Mesenchymal stem cell of the bone marrow (primary cell): ENCODE measurements around the genes LSM4, REX1BD and CRTC1.

- CAGE, long polyA plus RNA: no peak
These were observed 1.4 kb downstream of the JUND start for GRCh38 chr19:18279914-18280535.

- CAGE, long polyA plus RNA: no peak
These were observed 11.4 kb downstream of the LSM4 start for GRCh38 chr19:18311405-18311880.

GRCh38 chr19:18322775-18323494, at the start of gene LSM4:
LSM4 (minus strand) TSS chr19:18323076.
- CAGE, long polyA plus RNA: start-site peak on the minus strand at chr19:18323077-18323112, 74 and 32 reads in 2 replicates

DNA sequence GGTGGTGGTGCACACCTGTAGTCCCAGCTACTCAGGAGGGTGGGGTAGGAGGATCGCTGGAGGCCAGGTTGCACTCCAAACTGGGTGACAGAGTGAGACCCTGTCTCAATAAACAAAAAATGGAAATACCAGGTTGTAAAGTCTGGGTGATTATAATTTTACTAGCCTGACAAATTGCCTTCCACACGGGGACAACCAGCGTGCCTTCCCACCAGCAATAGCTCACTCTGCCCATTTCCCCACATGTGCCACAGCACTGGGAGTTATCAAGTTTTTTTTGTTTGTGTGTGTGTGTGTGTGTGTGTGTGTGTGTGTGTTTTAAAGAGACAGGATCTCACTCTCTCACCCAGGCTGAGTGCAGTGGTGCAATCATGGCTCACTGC, 22.3 kb downstream of the PGPEP1 start:
- CAGE, long polyA plus RNA: no peak

DNA sequence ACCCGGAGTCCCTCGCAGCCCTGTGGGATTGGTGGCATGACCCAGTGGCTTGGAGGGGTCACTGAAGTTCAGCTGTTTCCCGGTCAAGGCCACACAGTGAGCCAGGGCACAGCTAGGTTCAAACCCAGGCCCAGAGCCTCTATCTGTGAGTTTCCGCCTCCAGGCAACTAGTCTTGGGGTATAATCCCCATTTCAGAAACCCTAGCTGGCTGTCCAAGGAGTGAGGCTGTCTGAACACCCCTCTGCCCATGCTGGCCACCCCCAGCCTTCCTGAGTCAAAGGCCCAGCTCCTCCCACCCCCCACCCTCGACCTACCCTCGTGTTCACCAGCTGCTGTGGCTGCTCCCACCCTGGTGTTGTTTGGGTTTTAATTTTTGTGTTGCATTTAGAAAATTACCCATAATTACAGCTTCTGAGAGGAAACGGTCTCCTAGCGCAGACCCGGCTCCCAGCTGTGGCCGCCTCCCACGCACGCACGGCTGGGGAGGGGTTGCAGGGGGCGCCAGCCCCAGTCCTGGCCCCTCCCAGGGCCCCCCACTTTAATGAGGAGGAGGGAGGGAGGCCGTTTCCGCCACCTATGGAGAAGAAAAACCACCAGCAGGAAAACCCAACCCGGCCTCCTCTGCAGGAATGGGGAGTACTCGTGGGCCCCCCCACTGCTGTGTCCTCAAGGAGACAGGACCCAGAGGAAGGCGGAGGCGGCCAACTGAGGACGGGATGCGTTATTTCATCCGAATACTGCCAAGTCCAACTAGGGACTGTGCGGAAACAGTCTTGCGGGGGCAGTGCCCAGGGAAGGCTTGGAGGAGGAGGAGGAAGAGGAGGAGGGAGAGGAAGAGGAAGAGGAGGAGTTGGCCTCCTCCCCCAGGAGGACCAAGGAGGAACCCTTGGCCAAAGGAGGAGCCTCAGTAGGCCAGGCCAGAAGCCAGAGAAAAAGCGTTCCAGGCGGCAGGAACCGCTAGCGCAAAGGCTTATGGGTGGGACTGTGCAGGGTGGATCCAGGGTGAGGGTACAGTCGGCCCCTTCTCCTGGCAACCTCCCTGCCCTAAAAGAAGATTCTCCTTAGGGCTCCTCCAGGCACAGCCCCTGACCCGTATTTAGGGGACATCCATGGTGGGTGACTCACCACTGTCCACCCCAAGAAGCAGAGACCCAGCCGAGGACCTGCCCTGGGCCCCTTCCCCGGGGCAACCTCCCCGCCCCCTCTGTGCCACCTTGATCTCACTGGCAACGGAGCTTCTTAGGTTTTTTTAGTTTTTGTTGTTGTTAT, 4.0 kb upstream of the SSBP4 start:
- CAGE, long polyA plus RNA: no peak

GRCh38 chr19:18432552-18433067, 5.3 kb downstream of the ISYNA1 start:
- CAGE, long polyA plus RNA: no peak

GRCh38 chr19:18433068-18434126, 4.5 kb downstream of the ISYNA1 start:
- CAGE, long polyA plus RNA: no peak

GRCh38 chr19:18438380-18439323, 719 bp upstream of the ISYNA1 start:
- CAGE, long polyA plus RNA: no peak

- CAGE, long polyA plus RNA: no peak
These were observed 39.1 kb downstream of the ELL start for GRCh38 chr19:18482599-18483424.

DNA sequence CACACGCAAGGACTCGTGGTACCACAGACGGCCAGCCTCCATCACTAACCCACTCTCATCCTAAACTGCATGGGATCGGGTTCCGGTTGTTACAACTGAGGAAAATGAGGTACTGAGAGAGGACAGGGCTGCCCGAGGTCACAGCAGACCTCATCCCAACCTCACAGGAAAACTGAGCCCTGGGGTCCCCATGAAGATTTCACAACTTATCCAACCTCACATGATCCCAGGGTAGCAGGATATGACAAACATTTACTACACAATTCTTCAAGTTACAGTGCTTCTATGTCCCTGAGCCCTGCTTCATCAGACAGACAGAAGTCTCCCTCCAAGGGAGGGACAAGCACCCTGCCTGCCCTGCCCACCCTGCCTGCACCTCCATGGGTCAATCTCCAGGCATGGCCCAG, 38.4 kb downstream of the ELL start:
- CAGE, long polyA plus RNA: no peak

DNA sequence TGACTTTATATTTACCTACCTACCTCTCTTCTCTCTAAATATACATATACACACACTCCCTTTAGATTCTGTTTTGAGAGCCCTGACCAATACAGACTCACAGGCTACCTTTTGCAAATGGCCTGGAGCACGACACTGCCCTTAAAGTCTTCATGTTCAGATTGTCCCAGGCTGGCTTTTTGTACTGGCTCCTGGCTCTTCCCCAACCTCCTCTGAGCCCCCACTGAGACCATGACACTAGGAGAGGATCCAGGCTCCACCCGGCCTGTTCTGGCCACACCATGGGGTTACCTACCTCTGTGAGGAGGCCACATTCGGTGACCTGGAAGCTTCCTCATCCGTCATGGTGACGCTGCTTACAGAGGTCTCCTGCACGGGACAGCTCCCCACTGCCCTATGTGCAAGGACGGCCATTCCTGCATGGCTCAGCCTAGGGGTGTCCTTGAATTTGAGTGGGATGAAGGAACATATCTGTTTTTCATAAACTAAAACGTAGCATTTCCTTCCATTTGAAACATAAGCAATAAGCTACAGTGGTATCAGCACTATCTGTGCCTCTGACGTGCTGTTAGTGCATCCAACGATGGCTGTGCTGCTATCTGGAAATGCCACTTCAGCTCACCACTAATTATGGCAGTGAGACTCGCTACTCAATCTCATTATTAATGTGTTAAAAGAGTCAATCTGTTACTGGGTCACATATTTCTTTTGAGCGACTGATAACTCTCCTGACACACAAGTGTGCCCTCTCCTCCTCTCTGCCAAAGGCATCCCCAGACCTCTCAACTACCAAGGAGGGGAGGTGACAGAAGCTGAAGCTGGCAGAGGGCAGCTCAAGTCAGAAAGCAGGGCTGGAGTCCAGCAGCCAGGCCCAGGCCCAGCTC, 29.7 kb downstream of the ELL start:
- CAGE, long polyA plus RNA: no peak

GRCh38 chr19:18493889-18494657, 27.8 kb downstream of the ELL start:
- CAGE, long polyA plus RNA: no peak

GRCh38 chr19:18502207-18503352, 19.3 kb downstream of the ELL start:
- CAGE, long polyA plus RNA: no peak

DNA sequence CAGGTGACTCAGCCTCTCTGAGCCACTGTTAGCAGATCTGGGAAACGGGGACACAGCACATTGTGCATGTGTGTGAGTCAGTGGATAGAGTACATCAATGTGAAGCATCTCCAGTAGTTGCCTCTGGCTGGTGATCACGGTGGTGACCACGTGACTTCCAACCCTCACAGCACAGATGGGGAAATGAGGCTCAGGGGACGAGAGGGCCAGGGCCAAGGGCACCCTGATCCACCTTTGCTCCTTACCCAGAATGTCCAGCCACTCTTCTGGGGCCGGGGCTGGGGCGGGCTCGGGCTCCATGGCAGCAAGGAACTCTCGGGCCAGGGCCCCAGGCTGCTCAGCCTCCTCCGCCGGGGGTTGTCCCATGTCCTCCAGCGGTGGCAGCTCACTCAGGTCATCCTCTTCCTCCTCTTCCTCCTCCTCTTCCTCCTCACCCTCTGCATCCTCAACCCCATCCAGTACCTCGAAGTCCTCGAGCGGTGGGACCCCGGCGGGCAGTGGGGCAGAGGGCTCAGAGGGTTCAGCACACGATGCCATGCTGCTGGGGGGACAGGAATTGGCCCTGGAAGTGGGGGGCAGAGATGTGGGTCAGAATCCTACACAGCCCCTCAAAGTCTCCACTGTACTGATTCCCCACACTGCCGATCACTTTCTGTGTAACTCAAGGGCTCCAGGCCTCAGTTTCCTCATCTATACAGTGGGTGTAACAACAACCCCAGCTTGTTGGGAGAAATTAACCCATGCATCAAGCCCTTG, 1.8 kb downstream of the FKBP8 start:
- CAGE, long polyA plus RNA: no peak

DNA sequence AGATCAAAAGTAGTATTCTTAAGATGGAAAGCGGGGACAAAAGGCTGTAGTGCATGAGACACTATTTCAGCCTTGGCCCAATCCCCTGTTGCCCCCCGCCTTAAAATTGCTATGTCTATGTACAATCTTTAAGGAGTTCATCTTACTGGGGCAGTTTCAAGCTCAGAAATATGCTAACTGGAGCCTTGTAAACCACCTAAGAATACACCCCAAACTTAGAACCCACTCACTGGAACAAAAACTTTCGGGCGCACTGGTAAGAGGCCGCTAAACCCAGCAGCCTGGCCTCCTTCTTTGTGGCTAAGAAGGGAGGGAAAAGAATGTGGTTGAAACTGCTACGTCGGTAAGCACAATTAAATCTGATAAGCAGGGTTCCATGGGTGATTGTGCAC, 7.0 kb downstream of the UBA52 start:
- CAGE, long polyA plus RNA: no peak

DNA sequence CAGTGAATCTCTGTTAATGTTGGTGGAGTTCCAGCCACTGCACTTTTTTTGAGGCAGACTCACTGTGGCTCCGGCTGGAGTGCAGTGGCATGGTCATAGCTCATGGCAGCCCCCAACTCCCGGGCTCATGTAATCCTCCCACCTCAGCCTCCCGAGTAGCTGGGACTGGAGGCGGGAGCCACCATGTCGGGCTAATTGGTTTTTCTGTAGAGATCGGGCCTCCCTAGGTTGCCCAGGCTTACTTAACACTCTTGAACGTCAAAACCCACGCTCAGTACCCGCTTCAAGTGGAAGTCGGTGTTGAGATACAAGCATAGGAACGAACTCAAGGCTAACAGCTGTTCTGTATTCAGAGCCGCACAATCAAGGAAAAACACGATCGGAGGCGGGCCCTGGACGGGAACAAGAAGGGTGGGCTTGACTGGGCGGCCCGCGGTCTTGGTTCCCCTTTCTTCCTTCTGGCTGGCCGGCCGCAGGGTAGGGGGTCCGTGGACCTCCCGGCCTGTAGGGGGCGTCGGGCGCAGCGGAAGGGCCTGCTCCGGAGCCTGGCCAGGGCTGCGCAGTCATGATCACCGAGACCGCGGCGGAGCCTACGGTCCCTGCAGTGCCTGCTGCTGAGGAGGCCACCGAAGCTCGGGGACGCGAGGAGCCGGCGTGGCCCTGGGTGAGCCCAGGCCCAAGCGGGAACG, at the start of gene REX1BD:
TSS of gene REX1BD (plus strand) at position 562 of the 689 bp plus-strand sequence.
- CAGE, long polyA plus RNA: no peak

DNA sequence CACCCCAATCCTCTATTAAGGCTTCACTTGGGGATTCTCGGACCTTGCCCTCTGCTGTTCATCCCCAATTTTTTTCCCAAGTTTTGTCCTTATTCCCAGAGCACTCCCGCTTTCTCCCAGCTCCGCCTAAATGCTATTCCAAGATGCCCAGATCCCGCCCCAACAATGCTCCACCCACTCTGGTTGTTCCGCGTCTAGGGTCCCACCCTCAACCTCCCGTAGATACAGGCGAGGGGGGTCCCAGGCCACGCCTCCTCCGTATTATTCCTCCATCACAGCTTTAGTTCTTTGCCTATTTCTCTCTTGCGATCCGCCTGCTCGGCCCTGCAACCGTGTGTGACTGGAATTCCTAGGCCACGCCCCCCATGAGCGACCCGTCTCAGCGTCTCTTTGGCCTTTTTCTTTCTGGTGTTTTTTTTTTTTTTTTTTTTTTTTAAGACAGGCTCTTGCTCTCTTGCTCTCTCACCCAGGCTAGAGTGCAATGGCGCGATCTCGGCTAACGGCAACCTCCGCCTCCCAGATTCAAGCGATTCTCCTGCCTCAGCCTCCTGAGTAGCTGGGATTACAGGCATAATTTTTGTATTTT, 1.3 kb downstream of the REX1BD start:
- CAGE, long polyA plus RNA: no peak

DNA sequence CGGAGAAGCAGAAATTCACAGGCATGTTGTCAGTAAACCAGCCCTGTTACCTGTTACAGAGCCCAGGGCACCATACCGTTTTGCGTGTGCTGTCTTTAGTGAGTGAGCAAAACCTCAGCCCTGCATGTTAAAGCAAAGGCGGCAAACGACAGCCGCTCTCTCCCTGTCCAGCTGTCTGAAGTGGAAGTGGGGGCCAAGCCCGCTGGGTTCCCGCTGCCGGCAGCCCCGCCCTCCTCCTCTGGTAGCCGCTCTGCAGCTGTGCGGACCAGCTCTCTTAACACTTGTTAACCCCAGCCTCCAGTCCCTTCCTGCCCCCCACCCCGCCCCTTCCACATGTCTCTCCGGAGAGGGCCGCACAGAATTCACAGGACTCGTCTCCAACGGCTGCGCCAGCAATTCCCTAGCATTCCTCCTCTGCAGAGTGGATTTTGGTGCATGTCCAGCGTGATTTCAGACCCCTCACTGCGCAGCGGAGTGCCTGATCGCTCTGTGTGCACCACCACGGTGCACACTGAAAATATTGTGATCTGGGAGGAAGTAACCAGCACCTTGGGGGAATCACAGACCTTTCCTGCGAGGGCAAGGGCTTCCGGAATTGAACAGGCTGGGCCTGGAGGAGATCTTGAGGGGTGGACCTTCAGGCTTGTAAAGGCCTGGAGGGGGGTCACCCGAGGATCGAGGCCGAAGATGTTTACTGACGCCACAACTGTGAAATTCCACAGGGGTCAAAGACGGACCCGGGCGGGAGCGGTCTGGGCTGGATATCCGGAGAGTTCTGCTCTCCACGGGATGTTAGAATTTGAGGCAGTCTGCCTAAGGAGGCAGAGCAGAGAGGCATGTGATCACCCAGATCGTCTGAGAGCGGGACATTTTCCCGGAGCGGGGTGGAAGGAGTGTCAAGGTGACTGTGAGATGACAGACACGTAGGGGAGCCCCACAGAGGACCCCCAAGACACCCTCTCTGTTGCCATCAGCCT, 12.9 kb downstream of the KLHL26 start:
- CAGE, long polyA plus RNA: no peak

DNA sequence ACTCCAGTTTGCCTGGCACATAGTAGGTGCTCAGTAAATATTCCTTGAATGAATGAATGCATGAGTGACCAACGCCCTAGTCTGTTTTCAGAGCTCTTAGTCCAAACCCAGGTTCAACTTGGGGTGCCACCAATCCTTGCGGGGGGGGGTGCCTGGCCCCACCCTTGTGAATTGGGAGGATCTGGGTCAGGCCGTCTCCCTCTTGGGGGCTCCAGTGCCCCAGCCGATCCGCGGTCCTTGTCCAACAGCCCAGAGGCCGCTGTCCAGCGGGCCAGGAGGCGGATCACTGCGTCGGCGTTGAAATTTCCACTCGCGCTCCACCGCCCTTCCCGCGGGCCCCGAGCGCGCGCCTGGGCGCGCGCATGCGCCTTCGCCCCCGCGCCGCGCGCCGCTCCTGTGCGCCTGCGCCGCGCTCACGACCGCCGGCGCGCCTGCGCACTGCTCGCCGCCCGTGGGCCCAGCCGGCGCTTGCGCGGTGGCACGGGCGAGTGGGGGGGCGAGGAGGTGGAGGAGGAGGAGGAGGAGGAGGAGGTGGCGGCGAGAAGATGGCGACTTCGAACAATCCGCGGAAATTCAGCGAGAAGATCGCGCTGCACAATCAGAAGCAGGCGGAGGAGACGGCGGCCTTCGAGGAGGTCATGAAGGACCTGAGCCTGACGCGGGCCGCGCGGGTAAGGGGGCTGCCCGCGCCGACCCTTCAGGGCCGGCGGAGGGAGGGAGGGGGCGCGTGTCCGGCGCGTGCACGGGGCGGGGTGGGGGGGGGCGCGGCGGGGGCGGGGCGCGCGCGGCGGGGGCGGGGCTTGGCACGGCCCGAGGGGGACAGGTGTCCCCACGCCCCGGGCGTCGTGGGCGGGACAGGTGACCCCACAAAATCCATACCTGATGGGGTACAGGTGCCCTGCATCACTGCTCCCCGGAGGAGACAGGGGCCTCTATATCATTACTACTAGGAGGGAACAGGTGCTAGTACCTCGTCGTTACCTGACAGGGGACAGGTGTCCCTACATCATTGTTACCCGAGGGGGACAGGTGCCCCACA, at the start of gene CRTC1:
TSS of gene CRTC1 (plus strand) at position 523 of the 1,039 bp plus-strand sequence.
- CAGE, long polyA plus RNA: no peak

GRCh38 chr19:18742871-18743212, 48.3 kb downstream of the COMP start:
- CAGE, long polyA plus RNA: no peak